ENCODE measurements around the gene ZFP62.

GRCh38 chr5:179122655-179123004 lies 62.5 kb downstream of the ZNF354C start:
- PRO-cap = no peak

DNA sequence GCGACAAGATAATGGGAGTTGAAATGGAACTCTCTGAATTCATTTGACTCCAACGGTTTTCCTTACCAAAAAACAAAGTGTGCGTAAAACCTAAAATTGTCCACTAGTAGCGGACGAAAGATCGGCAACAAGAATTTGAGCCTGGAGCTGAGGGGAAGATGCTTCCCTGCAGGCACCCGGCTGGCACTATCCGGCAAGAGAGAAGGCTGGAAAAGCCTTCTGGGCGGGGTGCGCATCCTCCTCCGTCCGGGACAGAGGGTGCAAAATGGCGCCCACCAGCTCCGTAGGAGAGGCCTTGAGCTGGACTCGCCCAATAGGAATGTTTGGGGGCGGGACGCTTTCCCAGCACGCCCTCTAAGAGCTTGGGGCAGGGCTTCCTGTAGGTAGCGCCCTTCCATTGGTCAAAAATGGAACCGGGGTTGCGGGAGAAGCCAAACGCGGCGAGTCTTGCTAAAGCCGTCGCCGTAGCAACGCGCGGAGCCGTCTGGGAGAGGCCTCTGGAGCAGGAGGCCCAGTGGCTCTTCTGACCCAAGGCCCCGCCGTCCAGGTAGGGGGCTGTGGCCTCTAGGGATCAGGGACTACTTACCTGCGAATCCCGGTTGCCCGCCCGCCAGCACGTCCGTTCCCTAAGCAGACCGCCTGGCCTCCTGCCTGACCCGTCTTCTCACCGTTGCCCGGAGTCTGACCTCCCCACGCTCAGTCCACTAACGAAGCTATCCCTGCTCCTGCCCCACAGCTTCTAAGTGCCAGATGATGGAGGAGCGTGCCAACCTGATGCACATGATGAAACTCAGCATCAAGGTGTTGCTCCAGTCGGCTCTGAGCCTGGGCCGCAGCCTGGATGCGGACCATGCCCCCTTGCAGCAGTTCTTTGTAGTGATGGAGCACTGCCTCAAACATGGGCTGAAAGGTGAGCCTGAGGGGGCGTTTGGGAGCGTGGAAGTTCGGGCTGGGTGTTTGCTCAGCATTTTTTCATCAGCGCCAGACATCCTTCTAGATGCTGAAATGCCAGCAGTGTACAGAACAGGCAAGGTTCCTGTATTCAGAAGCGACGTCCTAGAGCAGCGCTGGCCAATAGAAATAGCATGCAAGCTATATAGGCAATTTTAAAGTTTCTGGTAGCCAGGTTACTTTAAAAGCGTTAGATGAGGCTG lies 9.3 kb downstream of the RUFY1 start:
- PRO-cap = bidirectional peak, plus-strand start at position 434 of the sequence, minus-strand start at position 251 of the sequence

DNA sequence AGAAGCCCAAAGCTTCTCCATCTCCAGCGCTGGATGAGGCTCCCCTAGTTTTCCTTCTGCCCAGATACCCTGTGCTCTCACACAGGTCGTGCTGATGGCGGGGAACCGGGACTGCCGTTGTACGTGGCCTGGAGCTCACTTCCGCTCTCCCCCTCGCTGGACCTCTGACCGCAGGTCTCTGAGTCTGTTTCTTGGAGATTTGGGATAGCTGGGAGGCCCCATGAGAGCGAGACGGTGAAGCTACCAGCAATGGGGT lies 11.1 kb upstream of the HNRNPH1 start:
- PRO-cap = no peak

- PRO-cap = no peak
Observed at GRCh38 chr5:179657897-179658418, 22.9 kb downstream of the CBY3 start.

- PRO-cap = no peak
Observed at GRCh38 chr5:179732958-179734066, 690 bp downstream of the MAML1 start.

- PRO-cap = bidirectional peak, plus-strand start at chr5:179807472, minus-strand start at chr5:179807387; unidirectional peak, plus-strand start at chr5:179807472
Observed at GRCh38 chr5:179807247-179807685, 600 bp upstream of the MGAT4B start.

DNA sequence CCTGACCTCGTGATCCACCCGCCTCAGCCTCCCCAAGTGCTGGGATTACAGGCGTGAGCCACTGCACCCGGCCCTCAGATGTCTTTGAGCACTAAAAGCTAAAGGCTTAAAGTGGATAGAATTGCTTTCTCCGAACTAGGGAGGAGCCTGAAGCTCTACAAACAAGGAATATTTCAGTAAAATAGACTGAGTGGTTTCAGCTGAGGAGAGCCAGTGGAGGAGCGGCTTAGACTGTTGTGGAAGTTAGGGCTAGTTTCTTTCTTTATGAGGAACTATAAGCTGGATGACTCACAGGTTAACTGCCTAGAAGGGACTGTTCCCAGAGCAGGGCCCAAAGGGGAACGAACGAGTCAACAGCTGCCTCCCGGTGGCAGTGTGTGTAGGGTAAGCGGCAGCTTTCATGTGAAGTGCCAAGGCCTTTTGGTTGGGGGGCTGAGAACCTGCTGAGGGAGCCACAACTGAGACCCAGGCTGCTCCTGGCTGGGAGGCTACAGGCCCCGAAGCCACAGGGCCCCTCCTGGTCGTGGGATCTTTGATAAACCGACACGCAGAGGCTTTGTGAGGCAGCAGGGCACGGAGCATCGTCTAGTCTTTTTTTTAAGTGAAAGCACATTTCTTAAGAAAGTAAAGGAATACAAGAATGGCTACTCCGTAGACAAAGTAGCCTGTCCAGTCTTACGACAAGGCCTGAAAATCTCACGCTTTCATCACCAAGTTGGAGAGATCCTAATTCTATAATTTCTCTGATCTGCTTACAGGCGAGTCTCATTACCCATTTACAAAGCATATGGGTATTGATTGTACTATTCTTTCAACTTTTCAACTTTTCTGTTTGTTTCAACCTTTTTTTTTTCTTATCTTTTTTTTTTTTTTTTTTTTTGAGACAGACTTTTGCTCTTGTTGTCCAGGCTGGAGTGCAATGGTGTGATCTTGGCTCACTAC lies 7.1 kb downstream of the SQSTM1 start:
- PRO-cap = no peak

- PRO-cap = no peak
Observed at GRCh38 chr5:179870056-179870731, 11.6 kb upstream of the MRNIP start.

DNA sequence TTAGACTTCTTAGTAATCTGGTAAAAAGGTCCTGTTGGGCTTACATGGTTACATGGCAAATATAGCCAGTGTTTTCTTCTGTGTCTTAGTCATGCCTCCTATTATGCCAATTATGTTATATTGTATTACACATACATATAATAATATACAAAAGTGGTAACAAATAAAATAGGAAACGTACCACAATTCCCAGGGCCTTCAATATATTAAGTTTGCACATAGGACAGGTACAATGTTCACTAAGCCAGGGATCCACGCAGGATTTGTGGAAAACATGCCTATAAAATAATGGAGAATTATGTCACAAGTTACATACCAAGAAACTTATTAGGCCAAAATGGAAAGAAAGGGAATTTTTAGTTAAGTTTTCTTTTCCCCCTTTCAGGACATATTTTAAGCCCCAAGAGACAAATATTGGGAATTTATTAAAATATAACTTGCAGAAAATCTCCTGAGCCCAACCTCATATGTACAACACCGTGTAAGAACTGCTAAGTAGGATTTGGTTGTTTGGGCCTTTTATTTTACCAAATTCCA lies 62.6 kb upstream of the TBC1D9B start:
- PRO-cap = no peak

DNA sequence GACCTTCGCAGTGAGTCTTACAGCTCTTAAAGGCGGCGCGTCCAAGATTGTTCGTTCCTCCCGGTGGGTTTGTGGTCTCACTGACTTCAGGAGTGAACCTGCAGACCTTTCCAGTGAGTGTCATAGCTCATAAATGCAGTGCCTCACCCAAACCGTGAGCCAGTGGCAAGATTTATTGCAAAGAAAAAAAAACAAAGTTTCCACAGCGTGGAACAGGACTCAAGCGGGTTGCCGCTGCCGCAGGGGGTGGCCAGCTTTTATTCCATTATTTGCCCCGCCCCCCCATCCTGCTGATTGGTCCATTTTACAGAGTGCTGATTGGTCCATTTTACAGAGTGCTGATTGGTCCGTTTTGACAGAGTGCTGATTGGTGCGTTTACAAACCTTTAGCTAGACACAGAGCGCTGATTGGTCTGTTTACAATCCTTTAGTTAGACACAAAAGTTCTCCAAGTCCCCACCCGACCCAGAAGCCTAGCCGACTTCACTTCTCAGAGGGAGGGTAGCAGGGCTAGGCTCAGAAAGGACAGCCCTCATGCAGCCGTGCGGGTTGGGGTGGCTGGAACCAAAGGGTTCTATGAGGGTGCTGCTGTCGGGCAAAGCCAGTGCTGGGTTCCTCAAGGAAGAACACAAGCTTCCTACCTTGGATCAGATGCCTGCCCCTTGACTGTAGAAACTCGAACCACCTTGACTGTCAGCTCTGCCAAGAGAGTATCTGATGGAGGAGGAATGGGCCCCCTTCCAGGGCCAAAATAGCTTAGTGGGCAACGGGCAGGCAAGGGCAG lies 9.2 kb upstream of the RNF130 start:
- PRO-cap = unidirectional peak, minus-strand start at position 230 of the sequence

DNA sequence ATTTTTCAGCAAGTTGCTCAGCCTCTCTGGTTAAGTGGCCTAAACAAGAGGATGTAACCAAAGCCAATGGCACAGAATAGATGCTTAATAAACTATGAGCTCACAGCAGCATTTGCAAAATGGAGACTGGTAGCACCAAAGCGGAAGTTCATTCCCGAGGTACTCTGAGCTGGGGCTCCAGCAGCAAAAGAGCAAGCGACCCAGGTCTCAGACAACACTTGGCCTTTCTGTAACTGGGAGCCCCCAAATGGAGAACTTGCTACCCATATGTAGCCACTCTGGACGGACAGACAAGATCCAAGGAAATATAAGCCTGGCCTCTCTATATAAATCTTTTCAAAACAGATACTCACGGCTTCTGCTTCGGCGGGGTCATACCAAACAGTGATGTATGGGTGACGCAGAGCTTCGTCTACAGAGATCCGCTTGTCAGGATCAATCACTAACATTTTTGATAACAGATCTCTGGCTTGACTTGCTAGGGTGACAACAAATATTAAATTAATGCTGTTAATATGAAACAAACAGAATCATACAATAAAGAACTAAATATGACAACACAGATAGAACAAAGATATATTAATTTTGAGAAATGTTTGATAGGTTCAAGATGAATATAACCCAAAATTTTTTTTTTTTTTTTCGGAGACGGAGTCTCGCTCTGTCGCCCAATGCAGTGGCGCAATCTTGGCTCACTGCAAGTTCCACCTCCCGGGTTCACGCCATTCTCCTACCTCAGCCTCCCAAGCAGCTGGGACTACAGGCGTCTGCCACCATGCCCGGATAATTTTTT lies 31.9 kb upstream of the RASGEF1C start:
- PRO-cap = no peak

DNA sequence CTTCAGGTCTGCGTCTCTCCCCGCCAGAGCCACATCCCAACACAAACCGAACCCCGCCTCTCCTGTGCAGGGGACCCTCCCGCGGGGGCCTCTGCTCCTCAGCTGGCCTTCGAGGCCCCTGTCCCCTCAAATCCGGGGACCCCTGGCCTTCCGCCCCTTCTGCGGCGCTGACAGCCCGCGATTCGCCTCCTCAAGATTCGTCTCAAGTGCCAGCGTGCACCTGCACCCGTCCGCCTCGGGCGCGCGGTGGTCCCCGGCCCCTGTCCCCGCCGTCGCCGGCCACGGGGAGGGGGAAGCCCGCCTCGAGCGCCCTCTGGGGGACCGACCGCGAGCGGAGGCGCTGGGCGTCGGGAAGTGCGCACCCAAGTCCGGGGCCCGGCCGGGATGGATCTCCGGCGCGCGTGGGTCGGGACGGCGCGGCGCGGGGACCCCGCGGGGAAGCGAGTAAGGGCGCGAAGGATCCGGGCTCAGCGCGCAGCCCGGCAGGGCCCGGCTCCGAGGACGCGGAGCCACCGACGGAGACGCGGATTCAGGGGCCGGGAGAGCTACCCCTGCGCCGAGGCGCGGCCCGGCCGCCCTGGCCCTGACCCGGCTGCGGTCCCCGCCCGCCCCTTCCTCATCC lies 592 bp downstream of the FLT4 start:
- PRO-cap = unidirectional peak, plus-strand start at position 330 of the sequence

GRCh38 chr5:180688605-180689390 lies 39.4 kb upstream of the FLT4 start:
- PRO-cap = no peak

DNA sequence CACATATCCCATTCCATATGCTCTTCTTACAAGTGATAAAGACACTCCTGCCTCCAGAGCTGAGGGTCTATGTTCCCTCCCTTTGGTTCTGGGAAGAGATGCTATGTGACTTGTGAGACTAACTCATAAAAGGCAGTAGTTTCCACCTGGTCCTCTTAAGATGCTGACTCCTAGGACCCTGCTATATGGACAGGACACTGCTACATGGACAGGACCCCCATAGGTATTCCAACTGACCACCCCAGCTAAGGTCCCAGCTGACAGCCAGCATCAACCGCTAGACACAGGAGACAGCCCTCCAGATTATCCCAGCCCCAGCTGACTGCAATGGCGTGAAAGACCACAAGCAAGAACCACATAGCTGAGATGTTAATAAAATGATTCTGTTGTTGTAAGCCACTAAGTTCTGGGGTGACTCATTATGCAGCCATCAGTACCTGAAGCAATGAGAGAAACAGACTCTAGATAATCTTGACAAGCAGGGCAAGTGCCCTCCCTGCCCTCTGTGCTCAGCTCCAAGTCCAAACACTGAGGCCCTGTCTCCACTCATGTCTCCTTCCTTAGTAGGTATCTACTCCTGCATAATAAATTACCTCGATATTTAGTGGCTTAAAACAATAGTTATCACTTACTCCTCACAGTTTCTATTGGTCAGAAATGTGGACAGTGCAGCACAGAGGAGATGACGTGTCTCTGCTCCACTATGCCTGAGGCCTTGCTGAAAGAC lies 2.7 kb downstream of the MGAT1 start:
- PRO-cap = no peak

GRCh38 chr5:180801738-180802649 lies 612 bp downstream of the MGAT1 start:
- PRO-cap = bidirectional peak, plus-strand start at chr5:180802420, minus-strand start at chr5:180802145

DNA sequence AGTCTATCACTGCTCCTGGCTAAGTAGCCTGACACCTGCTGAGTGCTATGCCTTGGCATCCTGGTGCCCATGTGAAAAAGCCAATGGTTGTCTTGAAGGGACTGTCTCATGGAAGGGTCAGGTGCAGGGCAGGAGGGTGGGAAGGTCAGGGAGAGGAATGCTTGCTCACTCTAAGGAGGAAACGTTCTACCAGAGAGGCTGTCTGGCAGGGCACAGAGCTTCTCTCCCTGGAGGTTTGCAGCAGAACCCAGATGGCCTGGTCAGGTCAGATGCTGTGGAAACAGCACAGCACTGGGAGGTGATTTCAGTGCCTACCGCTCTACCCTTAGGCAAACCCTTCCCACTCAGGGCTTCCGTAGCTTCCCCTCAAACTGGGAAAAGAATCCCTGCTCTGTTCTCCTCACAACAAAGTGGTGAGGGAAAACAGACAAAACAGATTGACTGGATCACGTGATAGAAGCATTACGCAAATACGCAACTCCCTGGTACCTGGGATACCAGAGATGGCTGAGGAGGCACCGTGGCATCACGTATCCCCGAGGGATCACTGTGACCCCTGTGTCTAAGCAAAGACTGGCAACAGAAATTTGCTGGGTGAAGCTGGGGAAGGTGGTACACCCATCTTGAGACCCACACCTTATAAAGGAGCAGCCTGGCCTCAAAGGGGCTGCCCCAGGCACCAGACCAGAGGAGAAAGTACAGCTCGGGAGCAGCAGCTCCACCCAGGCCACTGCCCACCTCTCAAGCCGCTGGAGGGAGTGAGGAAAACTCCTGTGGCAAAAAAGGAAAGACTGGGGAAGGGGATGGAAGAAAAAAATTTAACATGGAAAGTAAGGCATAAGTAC lies 3.9 kb upstream of the MGAT1 start:
- PRO-cap = no peak

DNA sequence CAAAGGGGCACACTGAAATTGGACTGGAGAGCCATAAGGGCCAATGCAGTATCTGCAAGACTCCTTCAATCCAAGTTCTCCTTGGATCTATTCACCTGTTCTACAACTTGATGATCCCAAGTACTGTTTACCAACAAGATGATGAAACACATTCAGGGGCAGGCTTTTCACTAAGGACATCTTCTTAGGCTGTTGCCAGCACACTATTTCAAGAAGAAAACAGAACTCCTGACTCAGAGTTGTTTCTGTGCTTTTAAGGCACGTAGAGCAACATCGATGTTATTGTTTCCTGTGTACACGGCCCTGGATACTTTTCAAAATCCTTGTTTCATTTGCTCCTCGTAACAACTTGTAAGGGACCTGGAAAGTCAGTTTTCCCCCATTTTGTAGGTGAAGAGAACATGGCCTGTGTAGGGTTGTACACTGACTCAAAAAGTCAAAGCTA lies 5.1 kb upstream of the MGAT1 start:
- PRO-cap = no peak

DNA sequence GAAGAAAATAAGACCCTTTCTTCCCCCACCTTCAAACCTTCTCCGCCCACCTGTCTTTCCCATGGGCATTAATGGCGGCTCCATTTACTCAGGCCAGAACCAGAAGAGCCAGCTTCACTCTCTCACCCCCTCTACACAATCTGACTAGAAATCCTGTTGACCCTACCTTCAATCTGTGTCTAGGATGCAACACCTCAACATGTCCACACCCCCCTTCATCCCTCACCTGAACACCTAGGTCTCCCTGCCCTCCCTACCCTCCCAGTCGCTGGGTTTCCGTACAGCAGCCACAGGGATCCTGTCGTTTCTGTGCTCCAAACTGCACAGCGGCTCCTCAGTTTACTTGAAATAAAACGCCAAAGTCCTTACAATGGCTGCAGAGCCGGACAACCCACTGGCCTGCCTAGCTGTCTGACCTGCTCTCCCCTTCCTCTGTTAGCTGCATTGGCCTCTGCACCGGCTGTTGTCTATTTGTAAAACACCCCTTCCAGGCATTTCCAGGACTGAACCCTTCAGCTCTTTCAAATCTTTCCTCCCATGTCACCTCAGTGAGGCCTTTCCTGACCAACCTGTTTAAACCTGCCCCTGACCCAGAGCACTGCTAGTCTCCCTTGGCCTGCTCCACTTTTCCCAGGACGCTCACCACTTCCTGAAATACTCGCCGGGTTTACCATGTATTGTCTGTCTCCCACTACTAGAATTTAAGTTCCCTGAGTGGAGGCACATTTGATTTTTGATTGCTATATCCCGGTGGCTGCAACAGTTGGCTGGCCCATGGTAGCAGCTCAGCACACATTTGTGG lies 9.0 kb upstream of the MGAT1 start:
- PRO-cap = no peak

GRCh38 chr5:180817780-180818288 lies 15.2 kb upstream of the MGAT1 start:
- PRO-cap = no peak

DNA sequence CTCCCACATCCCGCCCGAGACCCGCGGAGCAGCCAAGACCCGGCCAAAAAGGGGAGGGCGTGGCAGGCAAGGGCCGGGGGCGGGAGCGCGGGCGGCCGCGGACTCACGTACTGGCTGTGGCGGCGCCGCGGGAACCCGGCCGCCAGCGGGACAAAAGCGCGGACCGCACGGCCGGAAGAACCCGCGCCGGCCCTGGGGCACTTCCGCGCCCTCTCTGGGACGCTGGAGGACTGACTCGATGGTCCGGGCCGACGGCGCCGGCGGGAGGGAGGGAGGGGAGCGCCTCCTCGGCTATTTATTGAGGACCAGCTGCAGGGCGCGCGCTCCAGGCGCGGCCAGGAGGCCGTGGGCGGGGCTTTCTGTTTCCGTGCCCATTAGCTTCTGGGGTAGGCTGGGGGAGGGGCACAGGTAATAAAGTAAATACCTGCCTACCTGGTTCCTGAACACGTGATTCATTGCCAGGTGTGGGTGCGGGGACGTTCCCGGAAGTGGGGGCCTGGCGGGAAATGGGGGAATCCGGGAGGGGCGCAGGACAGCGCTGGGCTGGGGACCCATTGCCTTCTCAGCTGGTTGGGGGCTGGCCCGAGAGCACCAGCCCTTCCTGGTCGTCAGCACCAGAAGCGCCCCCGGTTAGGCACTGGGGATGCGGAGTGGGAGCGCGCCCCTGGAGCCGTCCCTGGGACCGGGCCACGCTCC lies at the start of gene ZFP62:
Gene ZFP62 (minus strand): TSS at position 169 of the 696 bp plus-strand sequence.
- PRO-cap = bidirectional peak, plus-strand start at position 298 of the sequence, minus-strand start at position 131 of the sequence

Measured in cardiac septum (tissue), 1 donor.